Pulmonary artery (tissue), 1 donor: ENCODE measurements around the gene TEX26.

GRCh38 chr13:28545546-28546016 is 50.7 kb upstream of the FLT1 start:
- PRO-cap, result no peak

- PRO-cap, result no peak
These were observed 1.4 kb downstream of the SLC46A3 start for GRCh38 chr13:28717254-28717870.

- PRO-cap, result no peak
These were observed 34.7 kb upstream of the SLC46A3 start for GRCh38 chr13:28753411-28753996.

GRCh38 chr13:29428152-29429290 is 167.0 kb downstream of the SLC7A1 start:
- PRO-cap, result unidirectional peak, minus-strand start at chr13:29428672

- PRO-cap, result no peak
These were observed 92.3 kb downstream of the SLC7A1 start for GRCh38 chr13:29503054-29503629.

- PRO-cap, result no peak
These were observed 71.5 kb downstream of the SLC7A1 start for GRCh38 chr13:29523944-29524483.

GRCh38 chr13:29785918-29786565 is 64.4 kb downstream of the UBL3 start:
- PRO-cap, result no peak

GRCh38 chr13:30108604-30109413 is 198.5 kb downstream of the KATNAL1 start:
- PRO-cap, result no peak

DNA sequence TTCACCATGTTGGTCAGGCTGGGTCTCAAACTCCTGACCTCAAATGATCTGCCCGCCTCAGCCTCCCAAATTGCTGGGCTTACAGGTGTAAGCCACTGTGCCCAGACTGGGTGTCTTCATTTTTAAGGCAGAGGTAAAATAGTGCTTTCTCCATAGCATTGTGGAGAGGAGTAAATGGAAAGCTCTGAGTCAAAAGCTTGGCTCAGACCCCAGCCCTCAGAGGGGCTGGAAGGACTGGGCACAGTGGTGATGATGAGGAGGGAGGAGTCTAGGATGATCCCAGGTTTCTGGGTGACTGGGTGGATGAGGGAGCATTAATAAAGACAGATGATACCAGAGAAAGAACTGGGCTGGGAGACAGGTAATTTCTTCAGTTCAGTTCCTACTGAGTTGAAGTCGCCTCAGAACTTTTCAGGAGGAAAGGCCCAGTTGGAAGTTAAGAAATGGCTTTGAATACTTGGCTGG is 37.3 kb upstream of the MEDAG start:
- PRO-cap, result no peak

- PRO-cap, result no peak
These were observed at the start of gene TEX26 for GRCh38 chr13:30932409-30932939. Gene TEX26, plus strand, starts transcription at chr13:30932656.

- PRO-cap, result no peak
These were observed 114.1 kb downstream of the TEX26 start for GRCh38 chr13:31046482-31047077.

- PRO-cap, result no peak
These were observed 13.9 kb downstream of the HSPH1 start for GRCh38 chr13:31147709-31148272.

DNA sequence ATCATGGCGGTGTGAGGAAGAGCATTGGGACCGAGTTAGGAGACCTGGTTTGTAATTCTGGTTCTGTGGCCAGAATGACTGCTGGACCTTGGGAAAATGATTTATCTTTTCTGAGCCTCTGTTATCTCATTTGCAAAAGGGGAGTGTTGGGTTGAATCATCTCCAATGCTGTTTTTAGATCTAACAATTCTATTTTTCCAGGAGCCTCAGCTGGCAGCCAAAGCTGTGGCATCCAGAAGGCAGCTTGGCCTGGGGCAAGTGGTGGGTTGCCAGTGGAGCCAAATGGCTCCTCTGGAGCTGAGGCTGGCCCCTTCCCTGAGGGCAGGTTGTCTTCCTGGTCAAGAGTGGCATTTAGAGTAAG is 21.2 kb downstream of the B3GLCT start:
- PRO-cap, result no peak

- PRO-cap, result no peak
These were observed 67.9 kb downstream of the RXFP2 start for GRCh38 chr13:31807144-31807662.

GRCh38 chr13:32060371-32061198 is 29.0 kb downstream of the FRY start:
- PRO-cap, result no peak

- PRO-cap, result bidirectional peak, plus-strand start at chr13:32261765, minus-strand start at chr13:32261675
These were observed 53.5 kb downstream of the ZAR1L start for GRCh38 chr13:32261439-32262348.

- PRO-cap, result no peak
These were observed 24.4 kb downstream of the ZAR1L start for GRCh38 chr13:32290710-32291249.

DNA sequence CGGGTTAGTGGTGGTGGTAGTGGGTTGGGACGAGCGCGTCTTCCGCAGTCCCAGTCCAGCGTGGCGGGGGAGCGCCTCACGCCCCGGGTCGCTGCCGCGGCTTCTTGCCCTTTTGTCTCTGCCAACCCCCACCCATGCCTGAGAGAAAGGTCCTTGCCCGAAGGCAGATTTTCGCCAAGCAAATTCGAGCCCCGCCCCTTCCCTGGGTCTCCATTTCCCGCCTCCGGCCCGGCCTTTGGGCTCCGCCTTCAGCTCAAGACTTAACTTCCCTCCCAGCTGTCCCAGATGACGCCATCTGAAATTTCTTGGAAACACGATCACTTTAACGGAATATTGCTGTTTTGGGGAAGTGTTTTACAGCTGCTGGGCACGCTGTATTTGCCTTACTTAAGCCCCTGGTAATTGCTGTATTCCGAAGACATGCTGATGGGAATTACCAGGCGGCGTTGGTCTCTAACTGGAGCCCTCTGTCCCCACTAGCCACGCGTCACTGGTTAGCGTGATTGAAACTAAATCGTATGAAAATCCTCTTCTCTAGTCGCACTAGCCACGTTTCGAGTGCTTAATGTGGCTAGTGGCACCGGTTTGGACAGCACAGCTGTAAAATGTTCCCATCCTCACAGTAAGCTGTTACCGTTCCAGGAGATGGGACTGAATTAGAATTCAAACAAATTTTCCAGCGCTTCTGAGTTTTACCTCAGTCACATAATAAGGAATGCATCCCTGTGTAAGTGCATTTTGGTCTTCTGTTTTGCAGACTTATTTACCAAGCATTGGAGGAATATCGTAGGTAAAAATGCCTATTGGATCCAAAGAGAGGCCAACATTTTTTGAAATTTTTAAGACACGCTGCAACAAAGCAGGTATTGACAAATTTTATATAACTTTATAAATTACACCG is 607 bp downstream of the BRCA2 start:
- PRO-cap, result bidirectional peak, plus-strand start at position 294 of the sequence, minus-strand start at position 120 of the sequence

DNA sequence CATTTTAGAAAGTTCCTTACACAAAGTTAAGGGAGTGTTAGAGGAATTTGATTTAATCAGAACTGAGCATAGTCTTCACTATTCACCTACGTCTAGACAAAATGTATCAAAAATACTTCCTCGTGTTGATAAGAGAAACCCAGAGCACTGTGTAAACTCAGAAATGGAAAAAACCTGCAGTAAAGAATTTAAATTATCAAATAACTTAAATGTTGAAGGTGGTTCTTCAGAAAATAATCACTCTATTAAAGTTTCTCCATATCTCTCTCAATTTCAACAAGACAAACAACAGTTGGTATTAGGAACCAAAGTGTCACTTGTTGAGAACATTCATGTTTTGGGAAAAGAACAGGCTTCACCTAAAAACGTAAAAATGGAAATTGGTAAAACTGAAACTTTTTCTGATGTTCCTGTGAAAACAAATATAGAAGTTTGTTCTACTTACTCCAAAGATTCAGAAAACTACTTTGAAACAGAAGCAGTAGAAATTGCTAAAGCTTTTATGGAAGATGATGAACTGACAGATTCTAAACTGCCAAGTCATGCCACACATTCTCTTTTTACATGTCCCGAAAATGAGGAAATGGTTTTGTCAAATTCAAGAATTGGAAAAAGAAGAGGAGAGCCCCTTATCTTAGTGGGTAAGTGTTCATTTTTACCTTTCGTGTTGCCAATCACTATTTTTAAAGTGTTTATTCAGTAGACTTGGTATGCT is 25.4 kb downstream of the BRCA2 start:
- PRO-cap, result no peak

- PRO-cap, result unidirectional peak, plus-strand start at chr13:32409781
These were observed 18.2 kb downstream of the N4BP2L1 start for GRCh38 chr13:32409526-32410378.